Measurements from ENCODE around the gene ZEB1.

DNA sequence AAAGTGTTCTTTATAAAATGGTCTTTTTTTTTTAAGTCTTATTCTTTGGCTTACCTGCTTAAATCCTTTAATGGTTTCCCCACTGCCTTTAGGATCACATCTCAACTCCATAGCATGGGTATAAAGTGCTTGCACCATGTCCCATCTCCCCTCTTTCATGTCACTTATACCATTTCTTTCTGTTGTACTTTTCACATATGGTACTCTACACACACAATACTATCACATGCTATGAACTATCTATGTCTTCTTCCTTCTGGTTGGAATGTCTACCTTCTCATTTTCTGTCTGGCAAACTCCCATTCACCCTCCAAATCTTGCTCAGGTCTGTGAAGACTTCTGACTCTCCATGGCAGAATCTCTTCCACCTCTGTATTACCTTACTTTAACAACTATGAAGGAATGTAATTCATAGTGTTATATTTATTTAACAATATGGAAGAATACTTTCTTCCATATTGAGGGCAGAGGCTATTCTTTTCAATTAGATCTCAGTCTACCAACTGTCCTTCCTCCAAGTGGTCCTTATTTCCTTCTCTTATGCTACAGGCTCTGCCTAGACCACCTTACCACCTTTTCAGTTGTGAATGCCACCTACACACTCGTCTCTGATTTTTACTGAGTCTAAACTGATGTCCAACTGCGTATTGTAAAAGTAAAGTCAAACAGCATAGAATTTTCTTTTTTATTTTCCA lies 4.9 kb downstream of the MTPAP start:
- PRO-cap, result no peak

GRCh38 chr10:30438844-30439368 lies 4.9 kb downstream of the MAP3K8 start:
- PRO-cap, result no peak

DNA sequence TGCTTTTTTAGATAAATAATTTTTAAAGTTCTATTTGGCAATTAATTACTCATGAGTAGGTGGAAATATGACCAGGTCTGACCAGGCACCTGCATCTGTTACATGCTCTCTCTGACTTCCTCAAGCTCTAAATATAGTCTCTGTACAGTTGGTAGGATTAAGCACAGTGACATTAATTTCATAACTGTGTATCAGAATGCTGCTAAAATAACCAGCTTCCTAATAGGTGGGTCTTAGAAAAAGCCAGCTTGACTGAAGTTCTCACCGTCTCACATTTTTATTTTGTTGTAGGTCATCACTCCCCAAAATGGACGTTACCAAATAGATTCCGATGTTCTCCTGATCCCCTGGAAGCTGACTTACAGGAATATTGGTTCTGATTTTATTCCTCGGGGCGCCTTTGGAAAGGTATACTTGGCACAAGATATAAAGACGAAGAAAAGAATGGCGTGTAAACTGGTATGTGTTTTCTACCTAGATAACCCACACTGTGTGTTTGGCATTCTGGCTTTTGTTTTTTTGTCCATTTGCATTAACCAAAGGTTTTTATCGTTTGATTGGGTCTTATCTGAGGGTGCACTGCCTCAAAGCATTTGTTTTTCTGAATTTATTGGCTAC lies 13.6 kb downstream of the MAP3K8 start:
- PRO-cap, result no peak

DNA sequence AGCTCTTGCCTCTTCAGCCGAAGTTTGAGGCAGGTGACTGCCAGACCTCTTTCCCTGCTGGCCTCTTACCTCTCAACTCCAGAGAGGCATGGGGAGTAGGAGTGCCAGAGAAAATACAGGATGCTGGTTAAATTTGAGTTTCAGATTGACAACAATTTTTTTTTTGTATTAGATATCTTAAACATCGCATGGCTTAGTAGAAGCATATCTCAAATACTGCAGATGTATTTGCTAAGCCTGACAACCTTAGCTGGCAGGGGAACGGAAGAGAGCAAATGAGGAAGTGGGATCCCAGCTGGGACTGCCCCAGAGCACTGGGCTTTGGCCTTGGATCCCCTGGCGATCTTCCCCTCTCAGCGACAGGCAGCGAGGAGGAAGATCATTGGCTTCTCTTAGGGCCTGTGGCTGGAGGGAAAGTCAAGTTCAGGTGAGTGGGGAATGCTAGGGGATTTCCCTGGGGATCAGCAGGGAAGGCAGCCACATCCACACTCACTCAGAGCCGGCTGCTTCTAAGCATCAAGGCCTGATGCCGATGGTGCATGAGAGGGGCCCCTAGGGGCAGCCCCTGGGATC lies 42.1 kb downstream of the LYZL2 start:
- PRO-cap, result no peak

GRCh38 chr10:30597046-30597553 lies 32.5 kb downstream of the LYZL2 start:
- PRO-cap, result no peak

DNA sequence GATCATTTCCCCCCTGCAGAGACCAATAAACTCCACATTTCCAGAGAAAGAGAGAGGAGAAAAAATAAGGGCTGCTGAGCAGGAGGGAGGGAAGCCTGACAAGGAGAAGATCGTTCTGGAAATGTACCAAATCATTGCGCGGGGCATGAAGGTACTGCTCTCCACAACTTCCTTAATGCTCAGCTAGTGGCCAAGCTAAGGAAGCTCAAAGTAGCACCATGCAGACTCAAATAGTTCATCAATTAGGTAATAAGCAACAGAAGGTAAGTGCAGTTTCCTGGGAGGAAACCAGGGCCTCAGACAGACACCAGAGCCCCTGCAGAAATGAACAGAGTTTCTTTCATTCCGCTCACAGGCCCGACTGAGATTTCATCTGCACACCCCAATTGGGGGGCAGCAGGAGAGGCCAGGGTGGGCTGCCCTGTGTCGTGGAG lies 153.2 kb upstream of the LYZL2 start:
- PRO-cap, result no peak

- PRO-cap, result no peak
These were observed 184.3 kb upstream of the LYZL2 start for GRCh38 chr10:30813685-30814476.

DNA sequence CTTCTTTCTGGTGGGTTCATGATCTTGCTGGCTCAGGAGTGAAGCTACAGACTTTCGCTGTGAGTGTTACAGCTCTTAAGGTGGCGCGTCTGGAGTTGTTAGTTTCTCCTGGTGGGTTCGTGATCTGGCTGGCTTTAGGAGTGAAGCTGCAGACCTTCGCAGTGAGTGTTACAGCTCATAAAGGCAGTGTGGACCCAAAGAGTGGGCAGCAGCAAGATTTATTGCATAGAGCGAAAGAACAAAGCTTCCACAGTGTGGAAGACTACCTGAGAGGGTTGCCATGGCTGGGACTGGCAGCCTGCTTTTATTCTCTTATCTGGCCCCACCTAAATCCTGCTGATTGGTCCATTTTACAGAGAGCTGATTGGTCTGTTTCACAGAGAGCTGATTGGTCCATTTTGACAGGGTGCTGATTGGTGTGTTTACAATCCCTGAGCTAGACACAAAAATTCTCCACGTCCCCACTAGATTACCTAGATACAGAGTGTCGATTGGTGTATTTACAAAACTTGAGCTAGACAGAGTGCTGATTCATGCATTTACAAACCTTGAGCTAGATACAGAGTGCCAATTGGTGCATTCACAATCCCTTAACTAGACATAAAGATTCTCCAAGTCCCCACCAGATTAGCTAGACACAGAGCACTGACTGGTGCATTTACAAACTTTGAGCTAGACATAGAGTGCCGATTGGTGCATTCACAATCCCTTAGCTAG lies 129.6 kb downstream of the ZNF438 start:
- PRO-cap, result no peak

DNA sequence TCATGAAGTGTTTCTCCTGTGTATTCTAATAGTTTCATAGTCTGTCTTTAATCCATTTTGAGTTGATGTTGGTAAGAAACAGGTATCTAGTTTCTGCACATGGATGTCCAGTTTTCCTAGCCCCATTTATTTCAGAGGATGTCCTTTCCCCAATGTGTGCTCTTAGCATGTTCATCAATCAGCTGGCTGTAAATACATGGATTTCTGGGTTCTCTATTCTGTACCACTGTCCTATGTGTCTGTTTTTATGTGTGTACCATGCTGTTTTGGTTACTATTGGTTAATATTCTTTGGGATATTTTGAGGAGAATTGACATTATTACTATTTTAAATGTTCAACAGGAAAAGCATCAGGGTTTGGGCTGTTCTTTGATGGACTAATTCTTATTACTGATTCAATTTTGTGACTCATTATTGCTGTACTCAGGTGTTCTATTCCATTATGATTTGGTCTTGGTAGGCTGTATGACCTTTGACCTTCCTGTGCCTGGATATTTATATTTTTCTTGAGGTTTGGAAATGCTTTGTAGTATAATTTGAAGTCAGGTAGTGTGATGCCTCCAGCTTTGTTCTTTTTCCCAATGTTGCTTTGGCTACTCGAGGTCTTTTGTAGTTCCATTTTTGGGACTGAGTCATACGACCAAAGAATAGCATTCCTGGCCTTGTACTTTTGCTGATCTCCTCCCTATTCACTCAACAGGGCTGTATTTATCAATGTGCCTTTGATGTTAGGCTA lies 74.0 kb downstream of the ZNF438 start:
- PRO-cap, result no peak

- PRO-cap, result no peak
These were observed 58.0 kb downstream of the ZNF438 start for GRCh38 chr10:30973611-30974175.

GRCh38 chr10:30974733-30975378 lies 56.8 kb downstream of the ZNF438 start:
- PRO-cap, result no peak

- PRO-cap, result no peak
These were observed 46.2 kb downstream of the ZNF438 start for GRCh38 chr10:30985524-30985895.

DNA sequence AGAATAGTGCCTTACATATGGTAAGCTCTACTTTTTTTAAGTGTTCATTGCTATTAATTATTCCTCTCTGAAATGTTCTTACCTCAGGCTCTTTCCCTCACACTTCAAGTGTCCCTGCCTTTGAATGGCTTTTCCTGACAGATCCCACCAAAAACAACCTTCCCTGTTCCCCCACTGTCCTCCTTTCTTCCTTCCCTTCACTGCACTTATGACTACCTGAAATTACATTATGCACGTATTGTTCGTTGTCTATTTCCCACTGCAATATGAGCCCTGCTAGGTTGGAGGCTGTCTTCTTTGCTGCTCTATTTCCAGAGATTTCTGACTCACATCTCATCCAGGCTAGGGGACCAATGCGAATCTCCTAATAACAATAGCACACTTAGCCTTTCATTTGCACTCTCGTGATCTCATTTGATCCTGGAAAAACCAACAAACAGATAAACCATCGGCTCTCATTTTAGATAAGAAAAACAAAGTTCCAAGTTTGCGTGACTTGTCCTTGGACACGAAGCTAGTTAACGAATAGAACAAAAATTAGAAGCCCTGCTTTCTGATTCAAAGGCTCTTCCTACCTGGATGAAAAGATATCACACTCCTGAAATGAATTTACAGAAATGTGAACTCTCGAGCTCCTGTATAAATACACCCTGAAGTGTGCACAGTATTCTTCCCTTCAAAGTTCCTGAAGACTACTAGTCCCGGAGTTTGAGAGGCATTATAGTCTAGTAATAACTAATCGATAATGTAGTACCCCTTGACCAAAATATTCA lies 1.4 kb downstream of the ZNF438 start:
- PRO-cap, result no peak

DNA sequence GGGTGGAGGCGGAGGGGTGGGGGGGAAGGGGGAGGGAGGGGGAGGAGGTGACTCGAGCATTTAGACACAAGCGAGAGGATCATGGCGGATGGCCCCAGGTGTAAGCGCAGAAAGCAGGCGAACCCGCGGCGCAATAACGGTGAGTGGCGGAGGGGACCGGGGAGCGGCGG lies at the start of gene ZEB1:
Gene ZEB1, plus strand, starts transcription at position 63 of the 170 bp plus-strand sequence.
- PRO-cap, result bidirectional peak, plus-strand start at position 63 of the sequence, minus-strand start outside the sequence

GRCh38 chr10:31341103-31341949 lies 22.3 kb downstream of the ZEB1 start:
- PRO-cap, result no peak

DNA sequence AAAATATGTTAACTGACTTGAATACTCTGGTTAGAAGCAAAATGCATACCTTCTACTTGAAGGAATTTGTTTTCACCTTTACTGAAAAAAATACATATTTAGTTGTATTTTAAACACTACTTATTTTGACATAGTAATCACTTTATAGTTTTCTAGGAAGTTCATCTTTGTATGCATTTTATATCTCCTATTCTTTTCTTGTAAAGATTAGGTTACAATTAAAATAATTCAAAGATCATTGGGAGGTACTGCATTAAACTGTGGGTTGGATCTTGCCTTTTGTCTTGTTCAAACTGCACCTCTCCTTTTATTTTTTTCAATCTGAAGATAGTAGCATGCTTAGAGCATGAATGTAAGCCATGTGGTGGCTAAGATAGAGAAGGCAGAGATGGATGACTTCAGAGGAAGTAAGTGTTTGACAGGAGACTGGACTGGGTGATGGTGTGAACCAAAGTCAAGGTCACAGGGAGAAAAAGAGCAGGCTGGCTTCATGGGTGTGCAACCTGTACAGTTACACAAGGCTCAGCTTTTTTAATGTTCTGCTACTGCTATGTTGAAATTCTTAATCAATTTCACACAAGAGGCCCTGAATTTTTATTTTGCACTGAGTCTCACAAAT lies 85.5 kb downstream of the ZEB1 start:
- PRO-cap, result no peak

DNA sequence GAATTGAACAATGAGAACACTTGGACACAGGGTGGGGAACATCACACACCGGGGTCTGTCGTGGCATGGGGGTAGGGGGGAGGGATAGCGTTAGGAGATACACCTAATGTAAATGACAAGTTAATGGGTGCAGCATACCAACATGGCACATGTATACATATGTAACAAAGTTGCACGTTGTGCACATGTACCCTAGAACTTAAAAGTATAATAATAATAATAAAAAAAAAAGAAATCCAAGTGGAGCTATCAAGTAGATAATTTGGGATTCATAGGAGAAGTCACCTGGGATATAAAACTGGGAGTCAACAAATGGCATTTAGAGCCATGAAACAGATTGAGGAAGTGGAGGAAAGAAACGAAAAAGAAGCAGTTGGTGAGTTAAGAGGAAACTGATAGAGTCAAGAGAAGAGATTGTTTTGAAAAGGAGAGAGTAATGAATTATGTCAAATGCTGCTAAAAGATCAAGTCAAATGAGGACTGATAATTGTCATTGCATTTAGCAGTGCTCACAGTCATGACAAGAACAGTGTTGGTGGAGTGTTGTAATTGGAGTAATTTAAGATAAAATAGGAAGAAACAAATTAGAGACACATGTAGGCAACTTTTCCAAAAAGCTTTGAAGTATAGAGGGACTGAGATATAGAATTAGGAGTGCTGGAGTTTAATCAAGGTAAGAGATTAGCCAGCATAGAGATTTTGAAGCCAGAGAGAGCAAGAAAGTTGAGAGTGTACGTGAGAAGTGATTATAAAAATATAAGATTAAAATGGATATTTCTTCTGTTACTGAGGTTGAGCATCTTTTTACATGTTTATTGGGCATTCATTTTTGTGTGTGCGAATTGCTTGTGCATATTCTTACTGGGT lies 123.6 kb downstream of the ZEB1 start:
- PRO-cap, result no peak

- PRO-cap, result unidirectional peak, minus-strand start at chr10:31808760
These were observed 120.1 kb downstream of the ARHGAP12 start for GRCh38 chr10:31808427-31809053.

DNA sequence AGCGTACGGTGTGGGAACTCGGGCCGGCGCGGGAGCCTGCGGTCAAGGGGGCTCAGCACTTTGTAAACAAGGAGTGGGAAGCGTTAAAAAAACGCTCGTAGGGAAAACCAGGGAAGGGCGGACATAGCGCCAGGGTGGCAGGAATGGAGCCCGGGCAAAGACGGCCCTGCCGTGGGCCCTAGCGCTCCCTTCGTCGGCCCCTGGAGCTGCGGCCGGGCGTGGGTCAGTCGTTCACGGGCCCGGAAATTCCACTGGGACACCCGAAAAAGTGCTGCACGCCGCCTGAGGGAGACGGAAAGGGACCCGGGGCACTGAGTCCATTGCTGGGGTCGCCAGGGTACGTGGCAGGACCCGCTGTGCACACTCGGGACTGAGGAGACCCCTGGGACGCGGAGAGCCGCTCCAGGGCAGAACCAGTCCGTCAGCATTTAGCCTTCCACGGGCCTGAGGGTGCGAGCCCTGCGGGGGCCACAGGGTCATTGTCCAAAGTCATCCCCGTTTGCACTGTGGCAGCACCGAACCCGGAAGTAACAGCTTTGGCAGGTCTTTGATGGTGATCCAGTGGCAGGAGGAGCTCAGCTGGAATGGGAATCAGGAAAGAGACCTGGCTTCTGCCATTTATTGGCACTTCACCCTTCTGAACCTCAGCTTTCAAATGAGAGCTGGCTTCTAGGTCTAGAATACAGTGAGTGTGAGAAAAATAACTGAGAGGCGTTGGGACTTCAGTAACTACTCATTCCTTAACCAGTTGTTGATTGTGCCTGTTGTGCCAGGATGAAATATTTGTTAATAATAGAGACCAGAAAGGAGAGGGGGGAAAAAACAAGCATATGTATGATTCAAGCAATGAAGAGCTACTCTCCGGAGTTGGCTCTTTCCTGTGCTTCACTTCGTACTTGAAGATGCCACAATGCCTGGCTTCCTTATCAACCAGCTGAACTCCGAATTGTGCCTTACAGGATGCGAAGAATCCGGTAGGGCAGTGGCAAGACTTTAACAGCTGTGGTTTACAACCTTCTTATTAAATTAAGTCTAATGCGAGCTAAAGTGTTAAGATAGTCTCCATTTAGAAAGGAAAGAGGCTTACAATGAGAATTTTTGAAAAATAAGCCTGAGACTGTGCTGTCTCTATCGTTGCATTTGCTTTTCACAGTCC lies 748 bp upstream of the ARHGAP12 start:
- PRO-cap, result unidirectional peak, minus-strand start at position 656 of the sequence; bidirectional peak, plus-strand start at position 1,140 of the sequence, minus-strand start at position 950 of the sequence

DNA sequence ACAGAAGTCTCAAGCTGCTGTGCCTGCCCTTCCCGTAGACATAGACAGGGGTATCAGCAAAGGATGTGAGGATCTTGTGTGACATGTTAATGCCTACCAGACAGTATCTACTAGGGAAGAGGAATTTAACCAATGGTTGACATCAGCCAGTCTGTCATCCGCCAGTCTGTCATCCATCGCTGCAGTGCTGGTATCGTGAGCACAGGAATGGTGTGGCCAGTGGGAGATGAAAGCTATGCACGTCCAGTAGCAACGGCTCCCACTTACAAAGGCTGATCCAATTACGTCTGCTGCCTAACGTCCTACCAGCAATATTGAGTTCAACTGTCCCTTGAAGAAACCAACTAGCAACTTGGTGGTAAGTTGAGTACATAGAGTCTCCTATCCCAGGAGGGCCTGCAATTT lies 50.9 kb downstream of the KIF5B start:
- PRO-cap, result no peak